Stomach (tissue), 7 donors: ENCODE measurements around a stretch of chr16.

DNA sequence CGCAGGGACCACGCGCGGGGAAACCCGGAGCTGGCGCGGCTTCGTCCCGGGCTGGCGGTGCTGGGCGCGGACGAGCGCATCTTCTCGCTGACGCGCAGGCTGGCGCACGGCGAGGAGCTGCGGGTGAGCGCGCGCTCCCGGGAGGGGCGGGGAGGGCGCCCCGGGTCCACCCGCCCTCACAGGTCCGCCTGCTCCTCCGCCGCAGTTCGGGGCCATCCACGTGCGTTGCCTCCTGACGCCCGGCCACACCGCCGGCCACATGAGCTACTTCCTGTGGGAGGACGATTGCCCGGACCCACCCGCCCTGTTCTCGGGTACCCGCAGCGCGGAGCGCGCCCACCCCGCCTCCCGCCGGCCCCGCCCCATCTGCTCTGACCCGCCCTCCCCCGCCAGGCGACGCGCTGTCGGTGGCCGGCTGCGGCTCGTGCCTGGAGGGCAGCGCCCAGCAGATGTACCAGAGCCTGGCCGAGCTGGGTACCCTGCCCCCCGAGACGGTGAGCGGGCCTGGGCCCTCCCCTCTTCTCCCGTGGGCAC, 1.3 kb downstream of the HAGHL start:
- PRO-cap = no peak
- RAMPAGE, long total RNA, 5 experiments = no peak in any of the 5 experiments
- RRBS = 1% methylated on average over 44 of the region's 67 CpGs

- PRO-cap = no peak
- RAMPAGE, long total RNA, 5 experiments = start-site peak on the minus strand in 3 of 5 experiments, at chr16:861815-862123 at its widest, 6 to 11 reads per replicate
- RRBS = no CpG with 5 or more reads among the region's 16 CpGs
These were observed 61.2 kb upstream of the GNG13 start for GRCh38 chr16:861758-862105.

- PRO-cap = no peak
- RAMPAGE, long total RNA, 5 experiments = no peak in any of the 5 experiments
- RRBS = 85% methylated on average over 23 of the region's 27 CpGs
These were observed 73.8 kb upstream of the GNG13 start for GRCh38 chr16:874330-874759.

DNA sequence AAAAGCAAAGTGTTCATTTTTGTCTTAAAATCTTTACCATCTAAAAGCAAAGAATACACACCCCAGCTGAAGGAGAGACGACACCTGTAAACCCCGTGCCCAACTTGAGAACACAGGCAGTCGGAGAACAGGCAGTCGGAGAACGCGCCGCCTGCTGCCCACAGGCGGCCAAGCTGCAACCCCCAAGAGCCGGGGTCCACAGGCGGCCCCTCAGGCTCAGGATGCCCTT, 79.3 kb upstream of the GNG13 start:
- PRO-cap = unidirectional peak, minus-strand start at position 160 of the sequence
- RAMPAGE, long total RNA, 5 experiments = no peak in any of the 5 experiments
- RRBS = 92% methylated on average over 2 of the region's 10 CpGs

DNA sequence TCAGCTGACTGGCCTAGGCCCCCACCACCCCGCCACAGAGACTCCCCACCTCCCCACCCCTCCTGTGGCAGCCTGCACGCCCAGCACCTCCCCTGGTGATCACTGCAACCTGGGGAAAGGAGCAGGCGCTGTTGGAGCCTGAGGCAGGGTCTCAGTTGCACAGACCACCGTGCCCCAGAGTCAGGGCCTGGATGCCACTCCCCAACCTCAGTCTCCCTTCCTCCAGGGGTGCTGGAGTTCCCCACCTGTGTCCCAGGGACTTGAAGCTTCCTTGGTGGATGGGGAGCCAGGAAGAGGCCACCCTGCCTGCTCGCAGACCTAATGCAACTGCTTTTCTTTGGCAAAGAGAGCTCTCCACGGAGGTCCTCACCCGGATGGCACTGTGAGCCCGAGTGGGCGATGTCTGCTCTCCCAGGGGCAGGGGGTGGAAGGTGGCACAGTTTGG, 2.2 kb upstream of the SOX8 start:
- PRO-cap = no peak
- RAMPAGE, long total RNA, 5 experiments = no peak in any of the 5 experiments
- RRBS = 81% methylated on average over 3 of the region's 9 CpGs

GRCh38 chr16:1096279-1096614, 203 bp upstream of the C1QTNF8 start:
- PRO-cap = no peak
- RAMPAGE, long total RNA, 5 experiments = no peak in any of the 5 experiments
- RRBS = 48% methylated on average over 7 of the region's 22 CpGs

GRCh38 chr16:1169385-1170159, 16.7 kb downstream of the CACNA1H start:
- PRO-cap = unidirectional peak, minus-strand start at chr16:1169901
- RAMPAGE, long total RNA, 5 experiments = no peak in any of the 5 experiments
- RRBS = 27% methylated on average over 12 of the region's 46 CpGs

DNA sequence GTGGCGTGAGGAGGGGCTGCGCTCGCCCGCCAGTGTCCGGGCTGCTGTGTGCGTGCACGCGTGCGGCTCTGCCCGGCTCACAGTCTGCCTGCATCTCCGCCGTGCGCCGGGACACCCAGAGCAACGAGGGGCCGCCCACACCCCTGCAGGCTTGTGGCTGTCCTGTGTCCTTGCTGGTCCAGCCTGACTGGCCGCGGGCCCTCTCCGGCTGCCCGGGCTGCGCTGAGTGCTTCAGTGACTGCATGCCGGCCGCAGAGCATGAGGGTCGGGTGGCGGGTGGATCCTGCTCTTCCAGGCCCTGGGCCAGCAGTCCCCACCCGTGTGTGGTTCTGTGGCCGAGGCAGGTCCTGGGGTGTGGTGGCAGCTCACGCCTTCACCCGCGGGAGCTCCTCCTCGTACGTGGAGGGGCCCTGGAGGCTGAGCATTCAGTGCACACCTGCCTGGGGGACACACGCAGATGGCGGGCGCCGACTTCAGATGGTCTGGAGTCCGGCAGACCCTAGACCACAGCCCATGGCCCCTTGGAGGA, 12.3 kb downstream of the TPSG1 start:
- PRO-cap = unidirectional peak, plus-strand start at position 99 of the sequence
- RAMPAGE, long total RNA, 5 experiments = no peak in any of the 5 experiments
- RRBS = 92% methylated on average over 16 of the region's 37 CpGs

DNA sequence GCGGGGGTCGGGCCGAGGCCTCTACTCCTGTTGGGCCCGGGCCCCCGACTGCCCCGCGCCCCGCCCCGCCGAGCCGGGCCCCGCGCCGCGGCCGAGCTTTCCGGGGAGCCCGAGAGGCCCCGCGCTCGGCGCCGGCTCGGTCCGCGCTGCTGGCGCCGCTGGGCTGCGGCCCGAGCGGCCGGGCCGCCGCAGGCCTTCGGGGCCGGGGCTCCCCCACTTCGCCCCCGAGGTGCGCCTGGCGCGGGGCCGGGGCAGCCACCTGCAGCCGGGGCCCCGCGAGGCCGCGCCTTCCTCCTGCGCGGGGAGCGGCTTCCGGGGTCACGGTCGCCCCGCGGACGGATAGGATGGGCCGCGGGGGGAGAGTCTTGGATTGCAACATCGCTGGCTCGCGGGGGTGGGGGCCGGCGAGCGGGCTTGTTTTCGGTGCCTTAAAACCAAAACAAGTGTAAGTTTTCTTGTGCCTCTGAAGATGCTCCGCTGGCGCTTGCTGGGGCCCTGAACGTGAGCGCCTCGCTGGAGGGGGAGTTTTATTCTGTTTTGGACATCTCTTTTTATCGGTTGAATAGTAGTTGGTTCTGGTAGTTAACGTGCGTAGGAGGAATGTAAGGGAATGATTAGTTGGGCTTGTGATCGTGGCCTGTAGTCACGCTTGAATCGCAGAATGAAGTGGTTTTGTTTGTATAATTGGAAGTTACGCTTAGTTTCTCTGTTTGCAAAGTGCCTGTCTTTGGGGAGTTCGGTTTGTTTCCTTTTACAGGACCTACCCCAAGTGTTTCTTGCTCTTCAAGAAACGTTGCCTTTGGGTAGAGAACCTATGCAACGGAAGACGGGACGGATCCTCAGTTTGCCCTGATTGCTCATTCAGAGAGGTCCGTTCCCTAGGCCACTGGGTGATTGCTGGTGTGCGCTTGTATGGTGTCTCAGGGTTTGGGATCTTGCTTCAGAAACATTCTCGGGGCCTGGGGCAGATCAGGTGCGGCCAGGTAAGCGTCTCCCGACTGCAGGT, 676 bp downstream of the UBE2I start:
- PRO-cap = bidirectional peak, plus-strand start at position 381 of the sequence, minus-strand start at position 290 of the sequence
- RAMPAGE, long total RNA, 5 experiments = no peak in any of the 5 experiments
- RRBS = 2% methylated on average over 46 of the region's 88 CpGs

GRCh38 chr16:1326458-1326876, 7.0 kb upstream of the BAIAP3 start:
- PRO-cap = unidirectional peak, minus-strand start at chr16:1326570
- RAMPAGE, long total RNA, 5 experiments = no peak in any of the 5 experiments
- RRBS = 63% methylated on average over 4 of the region's 19 CpGs

DNA sequence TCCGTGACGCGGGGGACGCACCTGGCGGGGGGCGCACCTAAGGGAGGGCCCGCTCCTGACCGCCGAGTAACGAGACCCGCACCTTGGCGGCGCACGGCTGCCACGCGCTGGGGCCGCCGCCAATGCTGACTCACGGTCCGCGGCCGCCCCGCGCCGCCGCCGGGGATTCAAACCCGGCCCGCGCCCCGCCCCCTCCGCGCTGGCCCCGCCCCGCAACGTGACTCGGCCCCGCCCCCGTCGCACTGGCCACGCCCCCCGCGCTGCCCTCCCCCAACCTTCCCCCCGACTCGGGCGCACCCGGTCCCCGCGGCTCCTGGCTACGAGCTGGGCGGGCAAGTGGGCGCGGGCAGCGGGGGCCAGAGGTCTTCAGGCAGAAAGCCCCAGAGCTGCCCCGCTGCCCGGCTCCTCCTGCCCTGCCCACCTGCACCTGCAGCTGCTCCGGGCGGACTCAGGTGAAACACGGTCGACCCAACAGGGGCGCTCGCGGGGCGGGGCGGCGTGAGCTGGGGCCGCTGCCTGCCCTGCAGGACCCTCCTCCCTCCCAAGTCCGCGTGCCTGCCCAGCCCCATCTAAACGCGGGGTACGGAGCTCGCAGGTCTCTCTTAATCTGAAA, 27.9 kb downstream of the GNPTG start:
- PRO-cap = unidirectional peak, minus-strand start at position 124 of the sequence
- RAMPAGE, long total RNA, 5 experiments = start-site peak on the minus strand in 1 of 5 experiments, centred at position 122 of the sequence, 8 reads per replicate
- RRBS = 4% methylated on average over 15 of the region's 73 CpGs

DNA sequence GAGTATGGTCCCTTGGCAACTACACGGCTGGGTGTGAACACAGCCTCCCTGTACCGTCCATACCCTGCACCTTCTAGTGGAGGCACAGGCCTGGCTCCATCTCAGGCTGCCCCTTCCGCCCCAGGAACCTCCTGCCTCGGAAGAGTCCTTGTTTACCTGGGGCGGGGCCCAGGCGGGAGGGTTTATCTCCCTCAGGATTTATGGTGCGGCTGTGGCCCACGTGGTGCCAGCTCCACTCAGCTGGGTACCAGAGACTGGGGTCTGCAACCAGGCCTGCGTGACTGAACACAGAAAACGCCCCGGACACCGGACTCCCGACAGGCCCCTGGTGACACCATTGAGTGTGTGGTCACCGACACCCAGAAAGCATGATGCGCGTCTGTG, 19.0 kb downstream of the UNKL start:
- PRO-cap = no peak
- RAMPAGE, long total RNA, 5 experiments = no peak in any of the 5 experiments
- RRBS = no CpG with 5 or more reads among the region's 16 CpGs

- PRO-cap = no peak
- RAMPAGE, long total RNA, 5 experiments = no peak in any of the 5 experiments
- RRBS = no CpG with 5 or more reads among the region's 10 CpGs
These were observed 4.4 kb downstream of the CLCN7 start for GRCh38 chr16:1470400-1470846.

DNA sequence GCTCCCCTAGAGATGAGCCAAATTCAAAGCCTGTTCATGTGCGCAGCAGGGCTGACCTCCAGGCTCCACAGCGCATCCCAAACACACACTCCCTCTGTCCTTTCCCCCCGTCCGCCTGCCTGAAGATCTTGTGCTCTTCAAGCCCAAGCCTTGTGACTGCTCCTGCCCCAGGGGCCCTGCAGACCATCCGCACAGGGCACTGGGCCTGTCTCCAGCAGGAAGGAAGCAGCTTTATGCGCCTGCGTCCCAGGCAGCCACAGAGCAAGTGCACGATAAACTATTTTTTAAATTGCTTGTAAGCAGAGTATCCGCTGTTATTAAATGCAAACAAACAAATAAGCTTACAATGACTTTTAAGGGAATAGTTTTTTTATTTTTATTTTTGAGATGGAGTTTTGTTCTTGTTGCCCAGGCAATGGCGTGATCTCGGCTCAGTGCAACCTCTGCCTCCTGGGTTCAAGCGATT, 2.9 kb downstream of the CLCN7 start:
- PRO-cap = no peak
- RAMPAGE, long total RNA, 5 experiments = no peak in any of the 5 experiments
- RRBS = no CpG with 5 or more reads among the region's 12 CpGs

GRCh38 chr16:1535246-1536357, 2.1 kb downstream of the TMEM204 start:
- PRO-cap = unidirectional peak, minus-strand start at chr16:1535802; unidirectional peak, minus-strand start at chr16:1535996
- RAMPAGE, long total RNA, 5 experiments = no peak in any of the 5 experiments
- RRBS = 35% methylated on average over 10 of the region's 47 CpGs

- PRO-cap = bidirectional peak, plus-strand start at chr16:1537223, minus-strand start at chr16:1537114
- RAMPAGE, long total RNA, 5 experiments = no peak in any of the 5 experiments
- RRBS = 88% methylated on average over 6 of the region's 38 CpGs
These were observed 3.6 kb downstream of the TMEM204 start for GRCh38 chr16:1536789-1537661.

DNA sequence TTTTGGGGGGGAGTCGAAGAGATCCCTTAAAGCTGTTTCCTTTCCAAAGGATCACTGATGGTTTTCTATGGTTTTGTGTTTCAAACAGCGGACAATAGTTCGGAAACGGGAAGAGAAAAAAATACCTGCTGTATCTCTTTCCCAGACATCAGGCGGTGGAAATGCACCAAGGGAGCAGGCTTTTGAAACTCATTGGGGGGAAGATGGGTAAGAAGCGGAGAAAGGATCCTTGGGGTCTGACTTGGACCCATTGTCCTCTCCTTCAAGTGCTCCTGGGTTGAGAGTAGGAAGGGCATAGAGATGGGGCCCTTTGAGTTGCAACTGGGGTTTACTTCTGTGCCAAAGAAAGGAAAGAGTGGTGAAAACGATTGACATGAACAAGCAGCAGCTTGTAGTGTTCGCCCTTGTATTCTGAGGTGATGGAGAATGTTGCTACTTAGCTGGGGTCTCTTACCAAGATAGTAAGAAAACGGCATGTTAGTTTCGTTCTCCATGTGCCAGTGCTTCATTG, 3.1 kb downstream of the CRAMP1 start:
- PRO-cap = no peak
- RAMPAGE, long total RNA, 5 experiments = no peak in any of the 5 experiments
- RRBS = no CpG with 5 or more reads among the region's 10 CpGs

DNA sequence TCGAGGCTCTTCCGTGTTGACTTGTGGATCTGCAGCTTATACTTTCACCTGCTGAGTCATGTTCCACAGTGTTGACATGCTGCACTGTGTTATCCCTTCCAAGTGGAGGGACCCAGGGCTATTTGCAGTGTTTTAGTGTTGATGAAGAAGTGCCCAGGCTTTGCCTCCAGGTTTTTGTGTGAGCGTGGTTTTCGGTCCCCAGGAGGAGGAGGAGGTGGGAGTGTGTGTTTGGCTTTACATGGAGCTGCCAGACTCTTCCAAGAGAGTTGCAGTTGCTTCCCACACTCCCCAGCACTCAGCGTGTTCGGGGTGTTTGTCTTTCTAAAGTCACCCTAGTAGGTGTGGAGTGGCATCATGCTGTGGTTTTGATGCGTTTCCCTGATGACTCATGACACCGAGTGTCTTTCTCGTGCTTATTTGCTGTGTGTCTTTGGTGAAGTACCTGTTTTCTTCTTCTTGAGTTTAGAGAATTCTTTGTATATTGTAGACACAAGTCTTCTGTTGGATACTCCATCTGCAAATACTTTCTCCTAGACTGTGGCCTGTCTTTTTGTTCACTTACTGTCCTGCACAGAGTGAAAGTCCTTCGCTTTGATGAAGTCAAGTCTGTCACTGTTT, 31.9 kb upstream of the JPT2 start:
- PRO-cap = no peak
- RAMPAGE, long total RNA, 5 experiments = no peak in any of the 5 experiments
- RRBS = no CpG with 5 or more reads among the region's 10 CpGs

DNA sequence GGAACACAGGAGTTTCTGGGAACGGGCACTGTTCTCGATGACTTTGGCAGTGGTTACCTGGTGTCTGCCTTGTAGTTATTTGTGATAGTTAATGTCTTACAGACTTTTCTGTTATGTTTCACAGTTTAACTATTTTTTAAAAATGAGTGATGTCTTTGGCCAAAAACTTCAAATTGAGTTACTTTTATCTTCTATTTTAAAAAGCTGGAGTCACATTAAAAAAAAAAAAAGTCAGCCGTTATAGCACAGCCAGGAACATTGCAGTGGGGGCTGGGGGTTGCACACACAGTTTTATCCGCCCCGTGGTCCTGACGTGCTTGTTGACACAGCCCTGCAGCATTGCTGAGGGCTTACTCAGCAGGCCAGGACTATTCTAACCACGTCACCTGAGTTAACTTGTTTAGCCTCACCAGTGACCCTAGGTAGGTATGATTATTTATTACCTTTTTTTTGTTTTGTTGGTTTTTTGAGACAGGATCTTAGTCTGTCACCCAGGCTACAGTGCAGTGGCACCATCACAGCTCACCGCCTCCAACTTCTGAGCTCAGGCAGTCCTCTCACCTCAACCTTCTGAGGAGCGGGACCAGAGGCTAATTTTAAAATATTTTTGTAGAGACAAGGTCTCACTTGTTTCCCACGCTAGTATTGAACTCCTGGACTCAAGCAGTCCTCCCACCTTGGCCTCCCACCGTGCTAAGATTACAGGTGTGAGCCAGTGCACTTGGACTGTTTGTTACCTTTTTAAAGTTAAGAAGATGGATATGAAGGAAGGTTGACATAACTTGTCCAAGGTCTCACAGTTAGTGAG, 11.1 kb downstream of the JPT2 start:
- PRO-cap = no peak
- RAMPAGE, long total RNA, 5 experiments = no peak in any of the 5 experiments
- RRBS = no CpG with 5 or more reads among the region's 11 CpGs

DNA sequence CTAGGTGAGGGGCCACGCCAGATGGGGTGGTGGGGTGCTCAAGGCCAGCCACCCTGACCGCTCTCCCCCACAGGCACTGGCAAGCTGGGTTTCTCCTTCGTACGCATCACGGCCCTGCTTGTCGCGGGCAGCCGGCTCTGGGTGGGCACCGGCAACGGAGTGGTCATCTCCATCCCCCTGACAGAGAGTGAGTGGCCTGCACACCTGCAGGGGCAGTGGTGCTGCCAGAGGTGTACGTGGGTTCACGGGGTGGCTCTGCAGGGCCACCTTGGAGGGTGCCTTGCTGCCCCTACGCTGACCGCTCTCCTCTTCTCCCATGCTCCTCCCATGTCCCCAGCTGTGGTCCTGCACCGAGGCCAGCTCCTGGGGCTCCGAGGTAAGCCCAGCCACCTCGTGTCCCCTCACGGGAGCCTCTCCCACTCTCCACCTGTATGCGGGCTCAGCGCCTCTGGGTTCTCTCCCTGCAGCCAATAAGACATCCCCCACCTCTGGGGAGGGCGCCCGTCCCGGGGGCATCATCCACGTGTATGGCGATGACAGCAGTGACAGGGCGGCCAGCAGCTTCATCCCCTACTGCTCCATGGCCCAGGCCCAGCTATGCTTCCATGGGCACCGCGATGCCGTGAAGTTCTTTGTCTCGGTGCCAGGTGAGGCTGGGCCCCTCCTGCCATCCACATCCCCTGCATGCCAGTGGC, 3.5 kb downstream of the NME3 start:
- PRO-cap = no peak
- RAMPAGE, long total RNA, 5 experiments = start-site peak on the plus strand in 3 of 5 experiments, centred at positions 556 to 611 of the sequence, 26 to 64 reads per replicate
- RRBS = no CpG with 5 or more reads among the region's 30 CpGs